AG10803 (cell line): ENCODE measurements around a stretch of chr17.

DNA sequence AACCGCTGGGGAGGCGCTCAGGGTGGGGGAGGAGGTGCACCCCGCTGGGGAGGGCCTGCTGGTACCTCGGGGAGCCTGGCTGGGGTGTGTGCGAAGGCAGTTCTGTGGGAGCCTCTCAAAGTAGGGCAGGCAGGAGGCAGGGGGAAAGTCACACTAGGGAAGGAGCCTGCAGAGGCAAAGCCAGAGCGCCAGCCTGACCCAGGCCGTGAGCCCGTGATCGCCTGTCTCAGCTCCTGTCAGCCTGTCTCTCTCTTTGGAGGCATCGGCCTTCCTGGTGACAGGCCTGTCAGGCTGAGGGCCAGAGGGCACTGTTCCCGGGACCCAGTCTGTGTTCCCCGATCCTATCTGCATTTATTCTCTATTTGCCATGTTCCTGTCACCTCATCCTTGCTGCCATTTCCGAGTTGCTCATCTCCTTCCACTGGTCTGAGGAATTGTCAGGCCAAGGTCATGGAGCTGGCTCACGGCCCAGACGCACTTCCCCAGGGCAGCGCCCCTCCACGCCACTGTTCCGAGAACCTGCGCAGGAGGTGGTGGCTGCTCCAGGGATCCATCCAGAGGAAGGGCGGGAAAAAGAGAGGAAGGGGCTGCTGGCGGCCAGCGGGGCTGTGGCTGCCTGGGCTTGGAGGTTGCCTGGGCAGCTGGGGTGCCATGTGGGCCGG, 4.7 kb downstream of the PRCD start:
- RRBS: 33% methylated on average over 1 of the region's 23 CpGs

- RRBS: 18% methylated on average over 1 of the region's 22 CpGs
Measured at GRCh38 chr17:76569470-76570486, 15.9 kb downstream of the ST6GALNAC2 start.

- RRBS: no CpG with 5 or more reads among the region's 8 CpGs
Measured at GRCh38 chr17:76611200-76611712, 25.6 kb upstream of the ST6GALNAC2 start.

GRCh38 chr17:76645521-76645886, 1.9 kb upstream of the ST6GALNAC1 start:
- RRBS: no CpG with 5 or more reads among the region's 4 CpGs

DNA sequence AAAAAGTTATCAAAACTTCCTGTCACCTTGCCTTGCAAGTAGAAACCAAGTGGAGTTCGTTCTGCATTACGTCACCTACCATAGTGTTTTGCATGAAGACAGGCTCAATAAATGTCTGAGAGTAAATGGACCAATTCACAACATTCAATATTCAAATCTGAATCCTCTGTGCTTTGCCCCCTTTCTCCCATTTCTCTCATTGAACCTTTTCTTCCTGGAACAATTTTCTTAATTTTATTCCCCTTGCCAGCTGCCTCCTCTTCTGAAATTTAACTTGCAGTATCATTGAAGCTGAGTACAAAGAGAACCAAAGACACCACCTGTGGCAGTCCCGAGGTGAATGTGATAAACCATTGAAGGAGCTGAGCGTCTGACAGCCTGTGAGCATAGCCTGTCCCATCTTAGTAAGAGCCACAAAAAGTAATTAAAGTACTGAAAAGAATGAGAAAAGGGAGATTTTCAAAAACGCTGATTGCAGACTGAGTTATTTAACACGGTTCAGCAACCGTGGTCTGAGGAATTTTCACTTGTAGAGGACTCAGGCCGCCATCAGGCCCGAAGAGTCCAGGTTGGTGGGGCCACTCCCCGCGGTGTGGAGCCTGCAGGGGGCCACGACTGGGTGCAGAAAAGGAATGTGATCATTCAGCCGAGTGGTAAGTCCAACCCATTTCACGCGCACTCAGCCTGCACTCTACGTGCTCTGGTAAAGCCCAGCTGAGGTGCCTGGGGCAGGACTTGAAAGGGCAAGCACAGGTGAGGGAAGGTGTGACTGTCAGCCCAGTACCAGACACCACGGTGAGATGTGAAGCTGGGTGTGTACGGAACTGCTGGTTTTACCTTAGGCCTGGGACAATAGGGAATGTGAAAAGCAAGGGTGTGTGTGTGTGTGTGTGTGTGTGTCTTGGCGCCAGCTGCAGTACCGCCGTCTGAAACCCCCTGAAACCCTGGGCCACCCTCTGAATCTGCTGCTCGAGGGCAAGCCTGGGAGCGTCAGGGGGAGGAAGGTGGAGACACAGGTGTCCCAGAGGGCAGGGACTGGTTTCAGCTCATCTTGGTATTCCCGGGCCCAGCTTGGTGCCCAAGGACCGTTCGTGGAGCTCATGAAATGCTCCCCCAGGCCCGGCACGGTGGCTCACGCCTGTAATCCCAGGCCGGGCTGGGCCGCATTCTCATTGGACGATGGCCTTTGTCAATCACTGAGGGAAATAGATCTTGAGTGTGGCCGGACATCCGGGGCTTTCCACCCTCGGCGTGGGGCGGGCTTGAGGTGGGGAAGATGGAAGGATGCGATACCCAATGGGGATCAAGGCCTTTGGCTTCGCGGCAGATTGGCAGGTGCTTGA, 27.4 kb upstream of the ST6GALNAC1 start:
- RRBS: 4% methylated on average over 8 of the region's 40 CpGs

DNA sequence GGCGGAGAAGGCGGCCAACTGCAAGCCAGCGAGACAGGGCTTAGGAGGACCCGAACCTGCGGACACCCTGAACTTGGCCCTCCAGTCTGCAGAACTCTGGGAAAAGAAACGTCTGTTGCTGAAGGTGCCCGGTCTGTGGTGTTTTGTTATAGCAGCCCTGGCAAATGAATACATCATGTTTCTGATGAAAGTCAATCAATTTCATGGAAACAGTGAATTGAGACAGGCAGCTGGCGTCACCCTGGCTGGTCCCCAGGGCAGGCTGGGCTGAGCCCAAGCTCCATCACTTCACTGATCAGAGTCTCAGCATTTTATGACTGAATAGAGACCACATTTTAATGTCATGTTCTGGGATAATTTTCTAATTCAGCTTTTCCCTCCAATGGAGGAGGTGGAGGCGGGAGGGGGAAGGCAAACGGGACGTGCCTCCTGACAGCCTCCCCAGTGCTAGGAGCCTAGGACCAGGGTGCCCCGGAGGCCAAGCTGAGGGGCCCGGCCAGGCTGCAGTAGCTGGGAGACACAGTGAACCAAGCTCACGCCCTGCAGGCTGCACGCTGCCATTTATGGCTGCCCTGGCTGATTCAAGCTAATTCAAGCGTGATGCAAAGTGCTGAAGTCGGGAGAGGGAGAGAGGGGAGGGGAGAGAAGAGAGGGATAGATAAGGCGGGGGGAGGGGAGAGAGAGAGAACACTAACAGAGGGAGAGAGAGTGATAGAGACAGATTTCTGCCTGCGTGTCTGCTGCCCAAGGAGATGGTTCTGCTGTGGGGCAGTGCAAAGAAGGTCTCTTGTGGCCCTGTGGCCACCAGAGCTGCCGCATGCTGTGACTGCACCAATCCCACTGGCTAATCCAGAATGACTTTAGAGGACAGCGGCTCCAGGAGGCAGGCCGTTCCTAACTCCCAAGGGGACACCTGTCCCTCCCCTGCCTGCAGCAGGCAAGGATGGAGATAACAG, 13.2 kb downstream of the MXRA7 start:
- RRBS: no CpG with 5 or more reads among the region's 22 CpGs

GRCh38 chr17:76727141-76727607, 535 bp downstream of the METTL23 start:
- RRBS: 2% methylated on average over 5 of the region's 23 CpGs

GRCh38 chr17:77109701-77110615, 30.8 kb upstream of the SEC14L1 start:
- RRBS: no CpG with 5 or more reads among the region's 12 CpGs

- RRBS: no CpG with 5 or more reads among the region's 12 CpGs
Measured at GRCh38 chr17:77124237-77124867, 16.4 kb upstream of the SEC14L1 start.

DNA sequence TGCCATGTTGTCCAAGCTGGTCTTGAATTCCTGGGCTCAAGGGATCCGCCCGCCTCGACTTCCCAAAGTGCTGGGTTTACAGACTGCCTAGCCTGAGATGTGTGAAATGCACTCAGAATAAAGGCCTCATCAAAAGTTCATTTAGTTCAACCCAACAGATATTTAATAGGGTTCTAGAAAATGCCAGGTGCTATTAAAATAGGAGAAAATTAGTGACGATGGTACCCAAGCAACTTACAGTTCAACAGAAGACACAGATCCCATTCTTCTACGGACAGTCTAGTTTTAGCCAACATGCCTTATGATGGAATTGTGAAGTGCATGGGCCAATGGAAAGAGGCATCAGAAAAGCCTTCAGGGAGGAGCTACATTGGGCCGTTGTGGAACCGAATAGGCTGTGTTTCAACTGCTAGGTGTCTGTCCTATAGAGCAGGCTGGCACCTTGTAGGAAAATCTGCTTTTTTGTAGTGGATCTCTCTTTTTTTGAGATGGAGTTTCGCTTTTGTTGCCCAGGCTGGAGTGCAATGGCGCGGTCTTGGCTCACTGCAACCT, 9.9 kb upstream of the SEC14L1 start:
- RRBS: no CpG with 5 or more reads among the region's 10 CpGs

DNA sequence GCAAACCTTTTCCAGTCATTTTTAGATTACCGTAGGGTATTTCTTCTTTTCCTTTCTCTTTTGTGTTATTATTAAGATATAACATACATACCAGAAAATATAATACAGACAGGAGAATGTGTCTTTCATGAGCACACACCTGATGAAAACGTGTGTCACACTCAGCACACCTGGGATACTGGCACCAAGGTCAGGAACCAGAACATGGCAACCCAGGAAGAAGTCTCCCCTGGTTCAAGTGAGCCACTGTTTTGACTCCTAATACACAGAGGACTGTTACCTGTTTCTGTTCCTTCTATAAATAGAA, 3.4 kb downstream of the SEC14L1 start:
- RRBS: no CpG with 5 or more reads among the region's 2 CpGs

DNA sequence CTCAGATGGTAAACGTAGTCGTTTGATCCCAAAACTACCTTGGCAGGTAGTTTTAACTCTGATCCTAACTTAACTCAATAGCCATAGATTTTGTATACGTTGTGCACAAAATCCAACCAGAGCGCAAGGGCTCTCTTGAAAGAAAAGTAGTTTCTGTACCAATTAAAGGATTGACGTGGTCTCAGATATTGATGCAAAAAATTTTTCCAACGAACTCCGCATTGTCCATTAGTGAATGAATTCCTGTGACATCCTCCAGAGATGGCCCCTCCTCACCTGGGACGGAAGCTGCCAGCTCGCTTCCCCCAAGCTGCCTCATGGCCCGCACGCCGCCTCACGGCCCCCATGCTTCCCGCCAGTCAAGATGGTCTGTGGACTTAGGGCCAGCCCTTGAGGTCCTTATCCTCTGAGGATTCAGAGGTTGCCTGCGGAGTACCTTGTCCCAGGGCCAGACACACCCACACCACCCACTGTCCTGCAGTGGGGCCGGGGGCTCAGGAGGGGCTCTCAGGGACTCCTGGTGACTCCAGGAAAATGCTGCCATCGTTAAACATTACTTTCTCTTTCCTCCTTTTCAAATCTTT, 67.1 kb upstream of the SEPTIN9 start:
- RRBS: no CpG with 5 or more reads among the region's 17 CpGs

GRCh38 chr17:77288704-77289282, 7.5 kb downstream of the SEPTIN9 start:
- RRBS: no CpG with 5 or more reads among the region's 16 CpGs

DNA sequence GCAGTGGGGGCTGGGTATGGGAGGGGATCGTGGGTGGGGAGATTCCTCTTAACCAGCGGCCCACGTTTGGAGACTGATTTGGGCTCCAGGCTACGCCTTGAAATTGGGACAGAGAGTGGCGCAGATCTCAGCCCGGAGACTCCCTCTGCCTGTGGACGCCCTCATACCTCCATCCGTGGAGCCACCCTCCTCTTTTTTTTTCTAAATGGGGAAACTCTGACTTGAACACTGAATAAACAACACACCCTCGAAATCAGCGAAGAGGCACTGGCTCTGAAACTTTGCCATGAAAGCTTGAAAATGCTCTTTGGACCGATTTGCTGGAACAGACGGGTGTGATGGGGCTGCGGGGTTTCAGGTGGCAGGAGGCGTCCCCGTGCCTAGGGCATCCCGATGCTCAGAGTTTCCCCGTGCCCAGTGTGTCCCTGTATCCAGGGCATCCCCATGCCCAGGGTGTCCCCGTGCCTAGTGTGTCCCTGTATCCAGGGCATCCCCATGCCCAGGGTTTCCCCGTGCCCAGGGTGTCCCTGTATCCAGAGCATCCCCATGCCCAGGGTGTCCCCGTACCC, 46.3 kb downstream of the SEPTIN9 start:
- RRBS: no CpG with 5 or more reads among the region's 20 CpGs

DNA sequence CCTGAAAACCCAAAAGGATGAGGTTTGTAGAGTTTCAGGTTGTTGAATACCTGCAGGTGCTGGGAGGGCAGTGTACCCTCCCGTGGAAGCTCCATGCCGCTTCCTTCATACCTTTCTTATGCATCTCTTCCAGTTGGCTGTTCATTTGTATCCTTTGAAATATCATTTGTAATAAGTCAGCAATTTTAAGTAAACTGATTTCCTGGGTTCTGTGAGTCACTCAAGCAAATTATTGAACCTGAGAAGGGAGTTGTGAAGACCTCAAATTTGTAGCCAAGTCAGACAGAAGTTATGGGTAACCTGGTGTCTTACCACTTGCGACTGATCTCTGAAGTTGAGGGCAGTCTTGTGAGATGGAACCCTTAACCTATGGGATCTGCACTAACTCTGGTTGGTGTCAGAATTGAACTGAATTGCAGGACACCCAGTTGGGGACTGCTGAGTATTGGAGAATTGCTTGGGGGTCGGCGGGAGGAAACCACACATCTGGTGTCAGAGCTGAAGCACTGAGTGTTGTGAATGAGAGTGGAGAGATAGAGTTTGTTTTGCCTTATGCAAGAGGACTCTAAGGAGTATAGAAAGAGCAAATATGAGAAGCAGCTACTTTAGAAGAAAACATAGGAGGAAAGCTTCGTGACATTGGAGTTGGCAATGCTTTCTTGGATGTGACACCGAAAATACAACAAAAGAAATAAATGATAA, 62.2 kb downstream of the SEPTIN9 start:
- RRBS: no CpG with 5 or more reads among the region's 7 CpGs

- RRBS: no CpG with 5 or more reads among the region's 17 CpGs
Measured at GRCh38 chr17:77365492-77366454, 84.5 kb downstream of the SEPTIN9 start.

GRCh38 chr17:77375033-77375438, 93.7 kb downstream of the SEPTIN9 start:
- RRBS: no CpG with 5 or more reads among the region's 13 CpGs

DNA sequence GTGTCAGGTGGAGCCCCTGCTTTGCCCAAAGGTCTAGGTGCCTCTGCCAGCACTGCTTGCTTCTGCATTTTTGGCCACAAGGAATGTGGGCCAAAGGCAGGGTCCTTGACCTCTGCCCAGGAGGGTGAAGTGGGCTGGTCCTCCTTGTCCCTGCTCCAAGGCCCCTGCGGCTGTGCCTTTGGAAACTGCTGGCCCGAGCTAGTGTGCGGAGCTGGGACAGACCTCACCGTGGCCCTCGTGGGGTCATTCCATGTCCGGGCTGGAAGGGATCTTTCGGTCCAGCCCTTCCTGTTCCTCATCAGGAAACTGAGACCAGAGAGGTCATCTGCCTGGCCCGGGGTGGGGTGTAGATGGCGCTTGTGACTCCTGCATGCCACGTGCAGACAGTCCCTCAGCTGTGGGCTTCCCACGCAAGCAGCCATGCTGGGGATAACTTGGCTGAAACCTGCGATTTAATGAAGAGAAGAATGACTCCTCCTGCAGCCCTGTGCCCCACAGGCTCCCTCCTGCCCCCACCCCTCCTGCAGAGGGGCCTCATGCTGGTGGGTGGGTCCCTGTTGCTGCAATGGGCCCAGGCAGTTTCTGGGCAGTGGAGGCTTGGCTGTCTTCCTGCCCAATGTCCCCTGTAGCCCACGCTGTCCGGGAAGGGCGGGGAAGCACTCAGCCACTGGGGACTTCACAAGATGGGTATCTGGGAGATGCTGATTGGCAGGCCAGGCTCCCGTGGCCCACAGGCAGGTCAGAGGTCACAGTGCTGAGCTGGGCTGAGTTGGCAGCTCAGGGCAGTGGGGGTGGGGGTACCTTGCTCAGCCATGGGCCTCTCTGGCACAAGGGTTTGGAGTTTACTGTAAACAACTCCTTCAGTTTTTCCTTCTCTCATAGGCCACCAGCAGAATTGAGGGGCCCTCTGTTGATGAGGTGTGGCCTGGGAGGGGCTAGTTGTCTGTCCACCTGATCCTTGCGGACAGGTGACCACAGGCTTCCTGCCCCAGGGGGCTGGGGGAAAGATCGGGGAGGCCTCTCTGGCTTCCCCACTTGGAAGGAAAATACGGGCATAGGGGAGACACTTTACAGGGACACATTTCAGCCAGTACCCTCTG, 104.8 kb downstream of the SEPTIN9 start:
- RRBS: 27% methylated on average over 3 of the region's 19 CpGs

DNA sequence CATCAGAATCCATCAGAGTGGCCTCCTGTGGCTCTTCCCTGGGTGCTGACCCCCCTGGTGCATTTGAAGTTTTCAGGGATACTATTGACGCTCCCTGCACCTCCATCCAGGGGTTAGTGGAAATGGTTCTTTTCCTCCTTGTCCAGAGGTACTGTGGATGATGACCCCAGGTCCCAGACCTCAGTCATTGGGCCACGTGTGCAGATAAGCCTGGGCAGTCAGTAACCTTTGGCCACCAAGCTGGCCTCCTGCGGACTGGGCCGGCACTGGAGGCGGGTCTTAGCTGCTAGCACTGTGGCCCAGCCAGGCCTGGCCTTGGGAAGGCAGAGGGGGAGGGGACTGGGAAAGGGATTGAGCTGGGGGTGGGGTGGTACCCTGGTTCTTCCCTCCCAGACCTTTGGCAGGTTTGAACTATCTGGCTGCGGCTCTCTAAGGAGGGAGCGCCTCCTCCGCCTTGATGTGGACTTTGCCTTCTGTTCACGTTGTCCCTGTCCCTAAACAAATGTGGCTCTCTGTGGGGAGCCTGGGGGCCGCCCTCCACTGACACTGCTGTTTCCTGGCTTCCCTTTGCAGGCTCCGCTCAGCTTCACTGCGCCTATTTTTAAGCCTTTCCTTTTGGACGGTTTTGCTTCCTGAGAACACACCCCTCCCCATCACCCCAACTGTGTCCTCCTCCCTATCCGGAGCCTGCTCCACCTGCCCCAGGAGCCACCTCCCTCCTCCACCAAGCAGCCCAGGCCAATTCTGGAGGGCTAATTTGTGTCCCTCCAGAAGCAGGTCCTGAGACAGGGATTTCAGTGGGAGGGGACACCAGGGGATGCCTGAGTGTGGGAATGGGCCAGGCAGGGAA, 111.2 kb downstream of the SEPTIN9 start:
- RRBS: no CpG with 5 or more reads among the region's 14 CpGs

GRCh38 chr17:77408850-77409756, 127.8 kb downstream of the SEPTIN9 start:
- RRBS: 6% methylated on average over 10 of the region's 32 CpGs